Spinal cord (tissue), 3 donors: Measurements from ENCODE around the genes CHST1 and LRP4.

GRCh38 chr11:45339614-45340625, 53.8 kb upstream of the SYT13 start:
- PRO-cap, result no peak
- RAMPAGE, long total RNA, result no peak

DNA sequence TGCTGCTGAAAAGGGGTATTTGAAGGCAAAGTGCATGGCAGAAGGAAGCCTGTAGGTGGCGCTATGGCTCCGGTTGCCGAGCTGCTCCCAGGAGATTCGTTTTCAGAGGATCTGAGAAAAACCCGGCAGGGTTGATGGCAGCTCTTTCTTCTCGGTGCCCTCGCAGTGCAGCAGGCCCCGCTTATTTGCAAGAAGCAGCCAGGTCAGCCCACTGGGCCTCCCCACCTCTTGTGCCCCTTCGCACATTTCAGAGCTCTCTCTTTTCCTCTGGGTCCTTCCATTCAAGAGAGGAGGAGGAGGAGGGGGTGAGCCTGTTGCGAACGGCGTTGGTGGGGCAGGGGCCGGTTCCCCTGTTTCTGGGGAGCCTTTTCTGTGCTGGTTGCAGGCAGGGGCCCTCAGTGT, 85.2 kb upstream of the SYT13 start:
- PRO-cap, result no peak
- RAMPAGE, long total RNA, result no peak

GRCh38 chr11:45658275-45659185, 6.9 kb downstream of the CHST1 start:
- PRO-cap, result no peak
- RAMPAGE, long total RNA, result no peak

DNA sequence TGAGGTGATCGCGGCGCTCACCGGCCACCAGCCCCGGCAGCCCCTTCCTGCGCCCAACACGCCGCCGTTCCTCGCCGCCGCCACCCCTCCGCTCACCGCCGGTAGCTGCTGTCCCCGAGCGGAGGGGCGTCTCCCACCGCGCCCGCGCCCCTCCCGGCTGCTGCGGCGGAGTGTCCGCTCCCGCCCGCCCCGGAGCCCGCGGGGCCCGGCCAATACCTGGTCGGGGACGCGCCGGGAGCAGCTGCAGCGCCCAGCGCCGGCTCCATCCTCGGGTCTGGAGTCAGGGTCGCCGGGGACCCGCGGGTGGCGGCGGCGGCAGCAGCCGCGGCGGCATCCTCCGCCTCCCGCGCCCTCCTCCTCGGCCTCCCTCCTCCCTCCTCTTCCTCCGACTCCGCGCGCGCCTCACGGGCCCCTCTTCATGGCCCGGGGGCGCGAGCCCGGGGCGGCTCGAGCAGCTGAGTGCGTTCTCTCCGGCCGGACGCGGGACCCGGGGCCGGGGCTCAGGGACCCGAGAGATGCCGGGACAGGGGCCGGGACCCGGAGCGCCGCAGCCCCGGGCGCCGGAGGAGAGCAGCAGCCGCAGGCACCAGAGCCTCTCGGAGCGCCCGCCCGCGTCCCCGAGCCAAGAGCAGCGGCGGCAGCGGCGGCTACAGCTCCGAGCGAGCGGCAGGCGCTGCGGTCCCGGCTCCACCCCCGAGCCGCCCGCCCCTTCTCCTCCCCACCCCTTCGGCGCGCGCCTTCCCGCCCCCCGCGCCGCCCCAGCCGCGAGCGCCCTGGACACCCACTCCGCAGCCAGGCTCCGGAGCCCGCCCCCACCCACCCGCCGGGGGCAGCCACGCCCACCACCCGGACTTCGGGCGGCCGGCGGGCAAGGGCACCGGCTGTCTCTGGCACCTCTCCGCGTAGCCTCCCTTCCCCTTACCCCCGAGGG, at the start of gene CHST1:
TSS of gene CHST1 (minus strand) at position 661 of the 931 bp plus-strand sequence.
- PRO-cap, result no peak
- RAMPAGE, long total RNA, result no peak

- PRO-cap, result no peak
- RAMPAGE, long total RNA, result no peak
Measured at GRCh38 chr11:45803770-45804849, 839 bp upstream of the SLC35C1 start.

DNA sequence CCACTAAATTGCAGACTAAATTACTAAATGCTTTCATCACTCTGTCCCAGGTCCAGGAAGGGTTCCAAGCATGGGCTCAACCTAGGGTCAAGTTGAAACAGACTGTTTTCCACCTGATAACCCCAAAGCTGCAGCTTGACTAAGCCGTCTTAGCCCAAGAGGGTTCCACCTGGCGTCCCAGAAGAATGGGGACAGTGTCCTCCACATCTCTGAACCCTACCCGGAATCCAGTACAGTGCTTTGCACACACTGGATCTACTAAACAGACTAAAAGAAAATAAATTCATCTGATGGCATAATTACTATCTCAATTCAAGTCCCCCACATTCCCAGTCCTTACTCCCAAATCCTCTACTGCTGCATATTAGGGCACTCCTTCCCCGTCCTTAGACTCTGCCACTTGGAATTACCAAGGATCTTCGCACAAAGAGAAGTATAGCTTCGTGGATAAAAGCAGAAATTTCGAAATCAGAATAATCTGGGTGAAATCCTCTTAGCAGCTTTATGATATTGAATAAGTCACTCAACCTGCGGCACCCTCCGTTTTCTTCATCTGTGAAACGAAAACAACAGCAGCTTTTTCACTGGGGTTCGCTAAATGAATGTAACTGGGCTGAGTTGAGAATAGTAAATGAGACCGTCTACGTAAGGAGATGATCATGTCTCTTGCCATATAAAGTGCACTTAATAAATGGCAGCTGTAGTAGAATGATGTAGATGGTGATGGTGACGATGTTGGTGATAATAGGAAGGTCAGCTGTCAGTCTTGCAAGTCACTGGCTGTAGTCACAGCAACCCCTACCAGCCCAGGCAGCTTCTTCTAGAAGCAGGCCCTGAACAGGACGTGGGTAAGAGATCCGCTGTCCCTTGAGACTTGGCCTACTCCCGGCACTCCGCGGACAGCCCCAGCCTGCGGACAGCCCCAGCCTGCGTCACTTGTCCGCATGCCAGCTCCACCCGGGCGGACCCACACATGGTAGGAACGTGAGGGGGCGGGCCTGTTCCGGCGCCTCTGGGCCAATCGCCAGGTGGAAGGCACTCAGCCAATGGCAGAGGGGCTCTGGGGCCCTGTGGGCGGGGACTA, 627 bp upstream of the CRY2 start:
- PRO-cap, result no peak
- RAMPAGE, long total RNA, result no peak

GRCh38 chr11:45879985-45880517, 5.4 kb upstream of the MAPK8IP1 start:
- PRO-cap, result no peak
- RAMPAGE, long total RNA, result no peak

DNA sequence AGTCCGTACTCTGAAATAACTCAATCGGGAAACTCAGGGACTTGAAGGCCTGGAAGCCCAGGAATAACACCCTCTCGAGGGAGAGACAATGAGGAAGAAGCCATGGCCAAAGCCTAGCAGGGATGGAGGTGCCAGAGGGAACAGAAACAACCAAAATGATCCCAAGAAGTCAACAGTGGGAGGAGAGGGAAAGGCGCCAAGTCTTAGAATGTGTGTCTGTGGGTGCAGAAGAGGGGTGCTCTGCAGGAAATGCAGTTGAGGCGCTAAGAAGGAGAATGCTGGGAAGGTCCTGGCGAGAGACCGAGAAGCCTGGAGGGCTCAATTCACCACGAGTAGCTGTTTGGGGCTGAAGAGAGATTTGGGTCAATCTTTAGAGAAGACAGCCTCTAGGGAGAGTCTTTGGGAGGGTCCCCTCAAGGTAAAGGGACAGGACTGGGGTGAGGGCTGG, 808 bp upstream of the MAPK8IP1 start:
- PRO-cap, result no peak
- RAMPAGE, long total RNA, result no peak

- PRO-cap, result no peak
- RAMPAGE, long total RNA, result no peak
Measured at GRCh38 chr11:45885980-45887034, 856 bp downstream of the MAPK8IP1 start.

DNA sequence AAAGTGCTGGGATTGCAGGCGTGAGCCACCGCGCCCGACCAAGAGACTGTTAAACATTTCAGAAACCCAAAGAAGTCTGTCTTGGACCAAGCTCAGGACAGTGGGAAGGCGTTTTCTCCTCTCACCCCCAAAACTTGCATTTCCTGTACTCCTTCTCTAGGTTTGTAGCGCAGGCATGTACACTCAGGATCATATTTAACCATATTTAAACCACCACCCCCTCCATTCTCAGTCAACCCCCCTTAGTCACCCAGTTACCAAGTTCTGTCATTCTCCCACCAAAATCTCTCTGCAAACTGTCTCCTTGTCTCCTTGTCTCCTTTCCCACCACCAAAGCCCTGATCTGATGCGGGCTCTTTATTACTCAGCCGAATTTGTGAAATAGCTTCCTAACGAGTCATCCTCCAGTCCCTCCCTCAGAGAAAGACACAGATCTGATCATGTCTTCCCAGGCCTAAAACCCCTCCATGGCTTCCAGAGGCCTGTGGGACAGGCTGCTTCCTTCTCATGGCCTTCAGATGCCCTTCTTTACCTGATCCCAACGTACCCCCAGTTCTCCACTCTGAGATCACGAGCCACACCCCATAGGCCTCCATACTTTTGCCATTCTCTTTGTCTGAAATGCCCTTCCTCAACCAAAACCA, 28.9 kb upstream of the CREB3L1 start:
- PRO-cap, result no peak
- RAMPAGE, long total RNA, result no peak

DNA sequence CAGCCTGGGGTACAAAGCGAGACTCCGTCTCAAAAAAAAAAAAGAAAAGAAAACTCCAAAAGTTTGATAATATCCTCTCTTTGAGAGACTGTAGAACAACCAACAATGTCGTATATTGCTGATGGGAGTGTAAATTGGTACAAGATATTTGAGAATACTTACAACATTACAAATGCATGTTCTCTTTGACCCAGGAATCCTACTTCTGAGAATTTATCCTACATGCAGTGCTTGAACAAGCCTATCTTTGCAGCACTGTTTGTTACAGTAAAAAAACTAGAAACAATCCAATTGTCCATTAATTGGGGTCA, 9.7 kb upstream of the CREB3L1 start:
- PRO-cap, result no peak
- RAMPAGE, long total RNA, result no peak

DNA sequence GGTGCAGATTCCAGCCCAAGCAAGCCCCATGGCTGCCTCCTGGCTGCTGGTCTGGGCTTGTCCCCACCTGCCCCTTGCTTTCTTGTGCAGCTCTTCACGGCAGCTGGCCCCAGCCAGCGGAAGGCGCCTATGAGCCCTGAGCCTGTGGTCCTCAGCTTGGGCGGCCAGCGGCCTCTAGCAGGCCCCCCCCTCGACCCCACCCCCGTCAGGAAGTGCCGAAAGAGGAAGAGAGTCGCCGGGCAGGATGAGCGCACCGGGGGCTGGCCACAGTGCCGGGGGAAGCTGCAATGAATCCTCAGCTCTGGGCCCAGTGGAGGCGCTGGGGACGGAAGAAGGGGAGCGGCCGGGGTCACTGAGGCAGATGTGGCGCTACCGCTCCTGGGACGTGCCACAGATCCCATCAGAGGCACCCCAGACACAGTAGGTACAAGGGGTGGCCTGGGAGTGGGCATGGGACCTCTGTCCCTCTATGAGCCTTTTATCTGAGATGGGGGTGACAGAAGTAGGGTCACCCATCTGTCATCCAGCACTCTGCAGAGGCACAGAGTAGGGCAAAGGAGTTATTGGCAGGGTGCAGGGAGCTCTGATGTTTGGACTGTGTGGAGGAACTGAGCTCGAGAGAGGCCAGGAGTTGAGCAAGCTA, 2.0 kb upstream of the DGKZ start:
- PRO-cap, result no peak
- RAMPAGE, long total RNA, result no peak

GRCh38 chr11:46351599-46352854, 4.8 kb downstream of the DGKZ start:
- PRO-cap, result no peak
- RAMPAGE, long total RNA, result no peak

DNA sequence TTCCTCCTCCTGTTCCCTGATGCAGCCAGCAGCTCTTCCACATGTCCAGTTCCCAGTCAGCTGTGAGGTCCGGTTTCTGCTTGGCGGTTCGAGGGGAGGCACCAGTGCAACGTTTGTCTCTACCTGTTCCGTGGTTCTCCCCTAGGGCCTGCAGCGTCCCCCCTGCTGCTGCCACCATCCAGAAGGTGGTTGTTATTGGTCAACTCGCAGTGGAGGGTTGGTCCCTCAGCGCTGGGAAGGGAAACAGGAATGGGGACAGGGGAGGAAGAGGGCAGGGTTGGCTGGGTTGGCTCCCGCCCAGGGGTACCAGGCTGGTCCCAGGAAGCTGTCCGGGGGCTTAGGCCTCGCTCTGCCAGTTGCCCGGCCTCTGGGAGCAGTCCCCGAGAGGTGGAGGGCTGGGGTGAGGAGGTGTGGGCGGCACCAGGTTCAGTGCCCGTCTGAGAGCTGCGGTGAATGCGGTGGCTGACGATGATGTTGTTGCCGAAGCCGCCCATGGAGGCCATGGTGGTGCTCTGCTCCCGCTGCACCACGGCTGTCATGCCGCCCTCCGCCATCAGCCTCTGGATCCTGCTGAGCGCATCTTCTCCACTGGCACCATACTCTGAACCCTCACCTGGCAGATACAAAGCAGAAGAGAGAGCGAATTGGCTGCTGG, 5.9 kb upstream of the CHRM4 start:
- PRO-cap, result no peak
- RAMPAGE, long total RNA, result no peak

DNA sequence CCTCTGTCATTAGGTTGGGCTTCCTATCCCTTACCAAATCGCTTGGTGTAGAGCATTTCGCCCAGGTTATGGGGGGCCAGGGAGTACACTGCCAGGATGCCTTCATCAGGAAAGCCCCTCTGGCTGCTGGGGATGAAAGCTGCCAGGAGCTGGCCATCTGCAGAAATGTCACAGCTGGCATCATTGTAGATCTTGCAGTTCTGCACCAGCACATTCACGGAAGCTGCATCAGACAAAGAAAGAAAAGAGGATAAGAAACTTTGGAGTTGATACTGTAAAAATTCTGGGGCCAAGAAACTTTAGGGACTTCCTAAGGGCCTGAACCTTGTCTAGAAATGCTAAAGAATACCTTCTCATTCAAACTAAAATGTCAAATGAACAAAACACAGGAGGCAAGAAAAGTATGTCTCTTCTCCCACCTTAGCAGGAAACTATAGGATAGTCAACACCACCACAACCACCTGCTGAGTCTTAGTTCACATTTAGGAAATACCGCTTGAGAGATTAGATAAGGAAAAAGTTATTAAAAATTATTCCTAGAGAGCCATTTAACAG, 43.3 kb upstream of the CHRM4 start:
- PRO-cap, result no peak
- RAMPAGE, long total RNA, result no peak

GRCh38 chr11:46693437-46694088, 6.9 kb downstream of the ARHGAP1 start:
- PRO-cap, result no peak
- RAMPAGE, long total RNA, result no peak

- PRO-cap, result no peak
- RAMPAGE, long total RNA, result no peak
Measured at GRCh38 chr11:46916463-46917104, 1.8 kb downstream of the LRP4 start.

DNA sequence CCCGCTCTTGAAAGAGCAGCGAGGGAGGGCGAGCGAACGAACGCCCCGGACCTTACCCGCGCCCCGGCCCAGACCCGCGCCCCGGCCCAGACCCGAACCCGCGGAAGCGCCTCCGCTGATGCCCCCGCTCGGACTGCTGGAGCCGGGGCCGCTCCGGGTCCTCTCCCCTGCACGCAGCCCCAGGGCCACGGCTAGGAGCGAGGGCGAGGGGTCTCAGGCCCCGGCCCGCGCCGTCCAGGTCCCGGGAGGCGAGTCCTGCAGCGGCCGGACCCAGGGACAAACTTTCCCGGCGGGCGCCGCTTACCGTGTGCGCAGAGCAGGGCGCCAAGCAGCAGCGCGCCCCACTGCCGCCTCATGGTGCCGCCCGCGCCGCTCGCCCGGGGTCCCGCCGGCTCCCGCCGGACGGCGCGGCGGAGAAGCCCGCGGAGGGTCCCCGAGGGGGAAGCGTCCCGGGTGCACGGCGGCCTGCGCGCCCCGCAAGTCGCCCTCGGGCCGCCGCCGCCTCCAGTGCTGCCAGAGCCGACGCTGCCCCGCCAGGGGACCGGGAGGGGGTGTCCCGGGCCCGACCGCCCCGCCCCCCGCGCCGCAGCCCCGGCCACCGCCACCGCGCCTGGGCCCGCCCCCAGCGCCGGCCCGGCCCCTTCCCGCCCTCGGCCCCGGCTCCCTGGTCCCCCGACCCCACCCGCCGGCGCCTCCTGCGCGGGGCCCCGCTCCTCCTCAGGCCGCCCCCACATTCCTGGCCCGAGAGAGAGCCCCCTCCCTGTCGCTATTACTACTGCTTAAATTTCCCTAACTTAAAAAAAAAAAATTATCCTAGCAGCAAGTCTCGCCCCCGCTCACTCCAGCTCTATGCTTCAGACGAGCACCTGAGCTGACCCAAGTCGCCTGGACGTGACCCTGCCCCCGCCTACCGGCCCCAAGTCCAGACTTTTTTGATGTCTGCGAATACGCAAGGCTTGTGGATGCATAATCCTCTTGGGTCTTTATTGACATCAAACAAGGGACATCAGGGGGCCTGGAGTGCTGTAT, at the start of gene LRP4:
TSS of gene LRP4 (minus strand) at position 527 of the 1,029 bp plus-strand sequence.
- PRO-cap, result no peak
- RAMPAGE, long total RNA, result no peak

DNA sequence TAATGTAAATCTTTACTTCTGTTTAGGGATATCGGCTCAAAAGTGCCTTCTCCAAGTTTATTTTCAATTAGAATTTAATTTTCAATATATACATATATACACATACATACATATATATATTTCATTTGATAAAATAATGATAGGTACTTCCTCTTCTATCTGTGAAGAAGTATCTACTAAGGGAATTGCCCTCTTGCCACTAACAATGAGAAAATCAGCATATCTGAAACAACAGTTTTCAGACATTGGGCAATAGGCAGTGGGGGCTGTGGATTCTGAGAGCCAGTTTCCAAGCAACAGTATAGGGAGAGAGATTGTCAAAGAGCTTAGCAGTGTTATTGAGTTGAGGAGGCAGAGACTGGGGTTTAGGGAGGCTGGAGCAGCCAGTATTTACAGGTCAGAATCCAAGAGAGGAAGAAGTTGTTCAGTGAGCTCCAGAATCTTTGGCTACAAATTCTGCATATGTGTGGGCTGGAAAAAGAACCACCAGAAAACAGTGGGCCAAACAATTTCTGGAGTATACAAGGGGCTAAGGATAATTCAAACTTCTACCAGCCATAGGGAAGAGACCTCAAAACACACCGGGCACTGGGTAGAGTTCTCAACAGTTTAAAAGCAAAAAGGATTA, 119.3 kb downstream of the ARFGAP2 start:
- PRO-cap, result no peak
- RAMPAGE, long total RNA, result no peak

DNA sequence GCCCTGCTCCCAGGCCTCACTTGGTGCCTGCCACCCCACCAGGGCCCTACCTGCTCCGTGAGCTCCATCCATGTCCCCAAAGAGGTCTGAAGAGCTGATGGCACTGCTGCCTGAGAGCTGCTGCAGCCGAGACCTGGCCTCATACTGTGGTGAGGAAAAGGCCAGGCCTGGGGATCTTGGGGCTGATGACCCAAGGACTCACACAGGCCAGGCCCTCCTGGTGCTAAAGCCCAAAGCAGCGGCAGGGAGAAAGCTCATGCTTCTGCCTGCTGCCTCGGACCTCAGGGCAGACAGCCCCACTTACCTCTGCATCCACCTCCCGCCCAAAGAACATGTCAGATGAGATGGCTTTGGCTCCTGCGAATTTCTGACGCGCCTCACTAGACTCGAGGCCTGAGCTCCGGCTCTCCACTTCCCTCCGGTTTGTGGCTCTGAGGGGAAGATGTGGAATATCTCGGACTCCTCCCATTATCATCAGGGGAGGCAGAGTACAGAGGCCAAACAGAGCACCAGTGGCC, 10.2 kb downstream of the ARFGAP2 start:
- PRO-cap, result no peak
- RAMPAGE, long total RNA, result no peak